ENCODE measurements around the gene CDH13.

DNA sequence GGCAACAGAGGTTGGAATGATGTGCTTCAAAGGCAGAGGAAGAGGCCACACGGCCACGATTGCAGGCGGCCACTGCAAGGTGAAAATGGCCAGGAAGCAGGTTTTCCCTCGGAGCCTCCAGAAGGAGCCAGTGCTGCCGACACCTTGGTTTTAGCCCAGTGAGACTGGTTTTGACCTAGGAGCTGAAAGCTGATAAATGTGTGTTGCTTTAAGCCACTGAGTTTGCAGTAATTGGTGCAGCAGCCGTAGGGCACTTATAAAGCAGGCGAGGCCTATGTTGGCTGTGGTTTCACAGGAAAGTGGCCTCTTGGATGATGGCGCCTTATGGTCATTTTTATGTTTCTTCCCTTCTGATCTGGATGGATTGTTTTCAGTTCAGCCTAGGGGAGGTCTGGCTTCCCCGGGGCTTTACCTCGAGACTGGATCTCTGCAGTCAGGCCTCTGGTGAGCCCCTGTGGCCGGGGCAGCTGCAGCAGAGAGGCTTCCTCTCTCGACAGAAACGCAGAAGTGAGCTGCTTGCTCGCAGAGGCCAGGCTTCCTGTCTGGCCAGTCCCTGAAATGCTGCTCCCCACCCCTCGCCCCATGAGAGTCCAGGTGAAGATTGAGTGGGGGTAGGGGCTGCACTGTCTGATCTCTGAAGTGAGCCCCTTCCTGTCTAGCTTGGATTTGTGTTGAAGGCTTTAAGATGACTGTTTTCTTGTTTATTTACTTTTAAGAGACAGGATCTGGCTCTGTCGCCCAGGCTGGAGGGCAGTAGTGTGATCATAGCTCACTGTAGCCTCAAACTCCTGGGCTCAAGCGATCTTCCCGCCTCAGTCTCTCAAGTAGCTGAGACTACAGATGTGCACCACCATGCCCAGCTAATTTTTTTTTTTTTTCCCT, 44.0 kb downstream of the PLCG2 start:
- PRO-cap: no peak

GRCh38 chr16:81862099-81862470, 83.0 kb downstream of the PLCG2 start:
- PRO-cap: no peak

DNA sequence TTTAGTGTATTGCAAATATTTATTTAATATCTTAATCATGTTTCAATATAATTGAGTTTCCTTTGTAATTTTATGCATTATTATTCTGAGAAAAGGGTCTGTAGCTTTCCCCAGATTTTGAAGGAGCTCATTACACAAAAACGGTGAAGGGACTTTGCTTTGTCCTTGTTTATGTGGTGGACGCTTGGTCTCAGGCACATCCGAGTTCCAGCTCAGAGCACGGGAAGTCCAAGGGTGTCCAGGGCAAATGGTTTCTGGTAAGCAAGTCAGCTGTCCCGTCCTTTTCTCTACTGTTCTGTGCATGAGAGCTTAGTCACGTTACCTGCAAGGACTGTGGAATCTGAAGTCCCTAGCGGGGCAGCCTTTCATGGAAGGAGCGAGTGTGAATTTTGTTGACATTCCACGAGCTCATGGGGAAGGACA, 109.4 kb downstream of the SDR42E1 start:
- PRO-cap: no peak

- PRO-cap: no peak
These were observed 27.5 kb upstream of the MPHOSPH6 start for GRCh38 chr16:82197368-82198085.

- PRO-cap: unidirectional peak, plus-strand start at chr16:82626973; unidirectional peak, plus-strand start at chr16:82627039
These were observed at the start of gene CDH13 for GRCh38 chr16:82626645-82627193. Gene CDH13, plus strand, starts transcription at chr16:82626969.

DNA sequence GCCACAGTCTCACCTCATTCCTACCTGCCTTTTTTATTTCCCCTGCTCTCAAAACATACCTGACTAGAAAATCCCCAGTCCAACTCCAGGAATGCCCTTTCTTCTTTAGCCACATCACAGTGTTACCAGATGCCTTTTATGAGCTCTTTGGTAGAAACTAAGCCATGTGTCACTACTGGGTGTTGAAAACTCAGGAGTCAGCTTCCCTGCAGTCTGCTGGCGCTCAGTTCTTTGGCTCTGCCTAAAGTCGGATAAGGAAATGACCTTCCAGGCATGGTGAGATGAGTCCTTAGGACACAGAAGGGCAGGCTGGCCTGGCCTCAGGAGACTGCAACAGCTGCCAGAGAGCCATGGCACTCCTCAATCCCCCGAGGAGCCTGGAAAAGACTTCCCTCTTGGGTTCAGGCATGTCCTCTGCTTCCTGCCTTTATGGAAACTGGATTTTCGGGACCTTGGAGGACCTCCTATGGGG, 89.1 kb downstream of the CDH13 start:
- PRO-cap: no peak

- PRO-cap: no peak
These were observed 80.7 kb upstream of the HSBP1 start for GRCh38 chr16:83727040-83727433.

DNA sequence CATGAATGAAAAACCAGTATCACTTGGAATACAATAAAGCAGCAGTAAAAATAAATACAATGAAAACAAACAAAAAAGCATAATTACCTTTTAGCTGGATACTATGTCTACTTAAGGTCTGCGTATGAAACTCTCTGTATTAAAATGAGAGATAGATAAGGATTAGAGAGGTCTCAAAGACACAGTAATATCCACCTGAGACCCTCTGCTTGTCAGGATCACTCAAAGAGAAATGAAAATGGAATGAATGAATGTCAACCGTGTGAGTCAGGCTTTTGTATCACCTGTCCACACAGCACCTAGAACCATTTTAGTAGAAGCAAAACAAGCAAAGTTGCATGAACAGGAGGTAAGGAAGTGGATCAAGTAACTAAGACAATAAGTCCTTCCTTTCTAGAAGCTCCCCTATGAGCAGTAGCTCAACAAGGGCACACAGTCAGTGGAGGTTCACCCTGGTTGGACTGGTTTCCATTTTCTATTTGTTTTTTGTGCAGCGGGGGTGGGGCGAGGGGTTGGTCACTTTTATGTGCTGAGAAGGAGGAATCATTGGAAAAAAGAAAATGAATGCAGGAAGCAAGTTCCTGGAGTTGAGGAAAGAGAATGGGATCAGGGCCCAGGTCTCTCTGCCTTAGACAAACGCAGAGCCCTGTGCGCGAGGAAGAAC, 4.1 kb upstream of the HSBP1 start:
- PRO-cap: no peak

- PRO-cap: no peak
These were observed 25.7 kb downstream of the WFDC1 start for GRCh38 chr16:84320496-84320748.

GRCh38 chr16:84553742-84554420, 49.4 kb upstream of the MEAK7 start:
- PRO-cap: no peak

- PRO-cap: no peak
These were observed 23.8 kb downstream of the COTL1 start for GRCh38 chr16:84593726-84594752.

GRCh38 chr16:84597397-84598319, 20.2 kb downstream of the COTL1 start:
- PRO-cap: no peak

DNA sequence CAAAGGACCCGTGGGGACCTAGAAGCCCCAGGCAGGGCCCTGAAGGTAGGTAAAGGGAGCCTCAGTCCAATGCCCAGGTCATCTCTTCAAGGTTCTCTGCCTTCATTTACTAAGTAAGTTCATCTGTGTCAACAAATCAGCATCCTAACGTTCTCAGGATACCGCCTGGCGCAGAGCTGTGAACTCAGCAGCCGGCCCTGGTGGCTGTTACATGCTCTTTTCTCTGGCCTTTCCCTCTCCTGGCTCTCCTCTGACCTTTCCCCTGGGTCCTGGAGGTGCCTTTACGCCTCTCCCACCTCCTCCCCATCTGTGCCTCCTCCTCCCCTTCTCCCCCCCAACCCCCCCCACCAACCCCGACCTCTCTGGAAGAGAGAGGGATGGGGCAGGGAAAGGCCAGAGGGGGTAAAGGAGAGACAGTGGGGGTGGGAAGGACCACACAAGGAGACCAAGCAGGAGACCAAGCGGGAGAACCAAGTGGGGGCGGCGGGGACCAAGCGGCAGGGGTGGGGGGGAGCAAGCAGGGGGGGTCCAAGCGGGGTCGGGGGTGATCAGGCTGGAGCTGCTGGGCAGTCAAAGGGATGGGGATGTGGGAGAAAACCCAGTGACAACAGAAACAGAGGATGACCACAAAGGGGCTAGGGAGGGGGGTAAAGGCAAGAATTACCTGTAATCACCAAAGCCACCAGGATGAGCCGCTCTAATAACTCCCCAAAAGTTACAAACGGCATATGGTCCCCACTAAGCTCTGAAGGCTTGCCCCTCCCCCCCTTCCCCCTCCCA, 19.4 kb downstream of the COTL1 start:
- PRO-cap: no peak

GRCh38 chr16:84611711-84612010, 6.2 kb downstream of the COTL1 start:
- PRO-cap: no peak

- PRO-cap: no peak
These were observed 759 bp downstream of the KLHL36 start for GRCh38 chr16:84648605-84649934.

DNA sequence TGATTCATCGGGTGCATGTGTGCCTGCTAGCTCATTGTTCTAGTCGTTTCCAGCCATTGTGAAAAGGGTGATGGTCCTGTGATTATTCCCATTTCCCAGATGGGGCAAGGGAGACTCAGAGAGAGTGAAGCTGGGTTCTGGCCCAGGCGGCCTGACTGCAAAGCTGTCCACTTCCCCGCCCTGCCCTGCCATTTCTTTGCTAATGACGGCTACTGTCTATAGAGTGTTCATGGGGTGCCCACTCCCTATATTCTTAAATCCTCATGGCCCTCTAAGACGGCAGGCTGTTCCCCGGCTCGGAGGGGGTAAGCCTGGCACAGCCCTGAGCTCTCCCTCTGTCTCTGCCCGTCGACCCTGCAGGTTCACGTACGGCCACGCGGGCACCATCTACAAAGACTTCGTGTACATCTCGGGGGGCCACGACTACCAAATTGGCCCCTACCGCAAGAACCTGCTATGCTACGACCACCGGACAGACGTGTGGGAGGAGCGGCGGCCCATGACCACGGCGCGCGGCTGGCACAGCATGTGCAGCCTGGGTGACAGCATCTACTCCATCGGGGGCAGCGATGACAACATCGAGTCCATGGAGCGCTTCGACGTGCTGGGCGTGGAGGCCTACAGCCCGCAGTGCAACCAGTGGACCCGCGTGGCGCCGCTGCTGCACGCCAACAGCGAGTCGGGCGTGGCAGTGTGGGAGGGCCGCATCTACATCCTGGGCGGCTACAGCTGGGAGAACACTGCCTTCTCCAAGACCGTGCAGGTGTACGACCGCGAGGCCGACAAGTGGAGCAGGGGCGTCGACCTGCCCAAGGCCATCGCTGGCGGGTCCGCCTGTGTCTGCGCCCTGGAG, 13.1 kb downstream of the KLHL36 start:
- PRO-cap: no peak

- PRO-cap: no peak
These were observed 16.5 kb downstream of the KLHL36 start for GRCh38 chr16:84664417-84665649.

- PRO-cap: no peak
These were observed 513 bp downstream of the USP10 start for GRCh38 chr16:84700119-84700906.

GRCh38 chr16:84732699-84733541, 33.1 kb downstream of the USP10 start:
- PRO-cap: no peak

GRCh38 chr16:84843710-84844450, 24.1 kb downstream of the CRISPLD2 start:
- PRO-cap: no peak